UCH-1 (cell line): ENCODE measurements around a stretch of chr6.

GRCh38 chr6:13656187-13657472, 41.5 kb downstream of the NOL7 start:
- RRBS: no CpG with 5 or more reads among the region's 3 CpGs

GRCh38 chr6:13733033-13734100, 21.7 kb upstream of the RANBP9 start:
- RRBS: no CpG with 5 or more reads among the region's 19 CpGs

DNA sequence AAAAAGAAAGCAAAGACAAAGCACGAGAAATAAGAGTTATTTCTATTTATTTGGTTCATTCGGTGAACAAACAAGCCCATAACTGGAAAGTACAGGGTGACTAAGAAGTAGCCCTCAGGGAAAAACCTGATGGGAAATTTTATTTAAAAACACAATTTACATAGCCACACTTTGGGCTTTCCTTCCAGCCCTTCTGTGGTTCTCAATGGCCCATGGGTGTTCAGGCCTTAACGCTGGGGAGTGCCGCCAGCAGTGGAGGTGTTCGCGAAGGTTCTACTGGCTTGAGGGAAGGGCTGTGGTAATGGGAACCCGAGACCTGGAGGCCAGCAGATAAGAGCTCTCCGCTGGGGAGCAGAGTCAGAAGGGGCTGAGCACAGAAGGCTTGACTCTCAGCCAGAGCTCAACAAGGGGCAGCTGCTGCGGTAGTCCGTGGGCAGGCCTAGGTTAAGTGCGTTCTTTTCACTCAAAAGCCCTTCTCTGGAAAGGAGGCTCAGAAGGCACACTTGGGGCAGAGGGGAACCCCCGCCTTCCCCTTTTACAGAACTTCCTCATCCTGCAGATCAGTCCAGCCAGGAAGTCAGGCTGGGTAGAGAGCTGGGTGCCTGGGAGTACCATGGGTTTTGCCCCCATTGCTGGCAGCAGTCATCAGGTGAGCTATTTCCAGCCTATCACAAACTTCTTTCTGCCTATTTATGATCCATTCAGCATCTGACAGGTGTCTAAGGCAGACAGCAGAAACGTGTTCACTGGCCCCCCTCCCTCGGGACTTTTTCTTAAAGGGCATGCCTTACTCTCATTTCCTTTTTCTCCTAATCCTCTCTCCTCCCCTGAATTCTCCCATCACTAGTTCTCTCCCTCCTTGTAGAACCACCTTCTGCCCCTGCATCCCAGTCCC, 8.7 kb upstream of the CD83 start:
- RRBS: no CpG with 5 or more reads among the region's 14 CpGs

DNA sequence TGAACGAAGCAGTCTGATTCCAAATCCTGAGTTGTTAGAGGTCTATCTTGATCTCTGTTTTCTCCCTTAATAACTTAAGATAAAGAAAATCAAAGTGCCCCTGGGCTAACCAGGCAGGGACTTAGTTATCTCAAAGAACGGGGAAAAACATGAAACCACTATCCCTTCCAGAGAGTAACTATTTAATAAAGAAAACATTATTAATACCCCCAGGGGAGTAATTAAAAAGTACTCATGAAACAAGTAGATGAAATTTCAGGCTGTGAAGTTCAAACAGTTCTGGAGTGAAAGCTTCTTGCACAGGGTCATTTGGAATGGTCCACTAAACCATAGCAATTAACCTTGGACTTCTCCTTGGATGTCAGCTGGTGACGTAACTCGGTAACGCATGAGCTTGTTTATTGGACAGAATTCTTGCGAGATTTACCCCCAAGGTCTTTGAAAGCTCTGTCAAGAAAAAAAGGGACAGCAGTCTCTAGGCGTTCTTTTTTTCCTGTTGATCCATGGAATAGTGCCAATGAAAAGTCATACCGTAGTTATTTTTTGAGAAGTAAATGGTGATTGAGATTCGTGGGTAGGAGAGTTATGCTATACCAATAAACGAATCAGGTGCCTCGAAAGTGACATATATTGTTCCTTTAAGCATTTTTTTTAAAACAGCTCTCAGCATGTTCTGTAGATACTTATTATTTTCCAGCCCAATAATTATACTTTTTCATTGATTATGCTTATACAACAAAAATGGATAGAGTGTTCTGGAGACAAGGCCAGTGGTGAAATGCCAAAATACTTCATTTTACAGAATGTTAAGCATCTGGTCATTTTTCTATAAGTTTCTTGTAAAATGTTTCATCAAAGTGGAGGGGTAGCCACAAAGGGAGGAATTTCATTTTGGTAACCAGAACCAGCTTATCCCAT, 2.3 kb downstream of the CD83 start:
- RRBS: no CpG with 5 or more reads among the region's 11 CpGs

DNA sequence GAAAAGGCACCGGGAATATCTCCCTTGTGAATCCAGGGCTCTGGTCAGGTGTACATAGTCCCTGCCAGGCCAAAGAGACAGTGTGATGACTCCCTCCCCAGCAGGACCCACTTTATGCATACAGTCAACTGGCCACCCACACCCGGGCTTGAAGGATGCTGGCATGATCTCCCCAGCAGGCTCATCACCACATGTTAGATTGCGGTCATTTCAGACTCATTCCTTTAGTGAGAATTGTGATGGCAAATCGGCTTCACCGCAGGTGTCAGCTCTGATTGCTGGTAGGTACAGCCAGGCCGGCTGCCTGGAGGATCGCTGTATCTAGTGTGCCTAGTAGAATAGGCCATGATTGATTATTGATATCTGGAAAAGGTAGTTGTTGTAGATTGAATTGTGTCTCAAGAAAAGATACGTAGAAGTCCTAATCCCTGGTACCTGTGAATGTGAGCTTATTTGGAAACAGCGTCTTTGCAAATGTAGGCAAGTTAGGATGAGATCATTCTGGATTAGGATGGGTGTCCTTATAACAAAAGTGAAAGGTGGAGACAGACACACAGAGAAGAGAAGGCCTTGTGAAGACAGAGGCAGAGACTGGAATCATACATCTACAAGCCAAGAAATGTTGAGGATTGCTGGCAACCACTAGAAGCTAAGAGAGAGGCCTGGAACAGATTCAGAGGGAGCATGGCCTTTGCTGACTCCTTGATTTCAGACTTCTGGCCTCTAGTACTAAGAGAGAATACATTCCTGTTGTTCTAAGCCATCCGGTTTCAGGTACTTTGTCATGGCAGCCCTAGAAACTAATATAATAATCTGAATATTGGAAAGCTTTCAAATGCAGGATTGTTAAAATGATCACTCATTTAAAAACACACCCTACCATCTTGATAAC, 24.7 kb downstream of the CD83 start:
- RRBS: no CpG with 5 or more reads among the region's 10 CpGs

DNA sequence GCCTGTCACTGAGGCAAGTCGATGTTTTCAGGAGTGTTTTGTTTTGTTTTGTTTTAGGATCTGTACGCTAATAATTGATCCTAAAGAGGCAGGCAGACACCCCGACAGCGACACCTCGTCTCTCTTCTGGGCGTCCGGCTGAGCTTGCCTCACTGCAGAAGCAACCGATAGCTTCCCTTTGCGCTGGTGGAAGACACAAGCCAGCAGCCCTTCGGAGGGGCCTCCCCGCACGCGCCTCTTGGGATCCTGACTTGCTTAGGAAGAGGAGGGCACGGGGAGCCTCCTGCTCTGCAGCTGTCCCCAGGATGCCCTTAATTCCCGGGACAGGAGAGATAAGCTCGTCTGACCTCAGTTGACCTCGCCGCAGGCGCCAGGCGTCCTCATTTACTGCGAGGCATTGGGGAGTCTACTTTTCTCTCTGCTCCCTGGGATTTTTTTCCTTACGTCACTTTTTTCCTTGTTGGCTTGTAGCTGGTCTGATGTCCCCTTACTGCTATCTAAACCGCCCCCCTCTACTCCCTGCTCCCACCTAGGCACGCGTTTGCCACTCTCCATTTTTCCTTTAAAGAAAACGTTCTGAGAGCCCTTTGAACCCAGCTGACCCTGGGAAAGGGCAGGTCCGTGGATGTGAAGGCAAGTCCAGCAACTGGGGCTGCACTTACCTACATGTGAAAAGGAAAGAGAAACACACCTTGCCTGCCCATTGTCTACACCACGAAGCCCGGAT, 94.1 kb downstream of the CD83 start:
- RRBS: no CpG with 5 or more reads among the region's 29 CpGs

DNA sequence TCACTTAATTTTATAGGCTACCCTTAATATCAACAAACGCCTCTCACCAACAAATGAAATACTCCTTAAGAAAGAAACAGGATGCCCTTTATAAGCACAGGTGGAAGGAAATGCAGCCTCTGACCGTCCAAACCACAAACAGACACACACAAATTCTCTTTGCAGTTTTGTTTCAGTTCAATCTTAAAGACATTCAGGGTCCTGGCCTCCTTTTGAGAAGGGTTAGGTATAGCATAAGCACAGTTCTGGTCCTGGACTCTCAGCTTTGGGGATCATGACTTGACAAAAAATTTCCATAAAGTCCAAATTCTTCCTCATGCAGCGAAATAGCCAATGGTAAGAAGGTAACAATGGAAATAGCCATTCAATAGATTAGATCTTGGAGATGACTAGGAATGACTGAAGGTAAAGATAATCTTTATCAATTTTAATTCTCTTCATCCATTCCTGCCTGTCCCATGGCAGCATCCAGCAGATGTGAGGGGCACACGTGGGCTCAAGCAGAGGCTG, 123.8 kb downstream of the CD83 start:
- RRBS: no CpG with 5 or more reads among the region's 4 CpGs

DNA sequence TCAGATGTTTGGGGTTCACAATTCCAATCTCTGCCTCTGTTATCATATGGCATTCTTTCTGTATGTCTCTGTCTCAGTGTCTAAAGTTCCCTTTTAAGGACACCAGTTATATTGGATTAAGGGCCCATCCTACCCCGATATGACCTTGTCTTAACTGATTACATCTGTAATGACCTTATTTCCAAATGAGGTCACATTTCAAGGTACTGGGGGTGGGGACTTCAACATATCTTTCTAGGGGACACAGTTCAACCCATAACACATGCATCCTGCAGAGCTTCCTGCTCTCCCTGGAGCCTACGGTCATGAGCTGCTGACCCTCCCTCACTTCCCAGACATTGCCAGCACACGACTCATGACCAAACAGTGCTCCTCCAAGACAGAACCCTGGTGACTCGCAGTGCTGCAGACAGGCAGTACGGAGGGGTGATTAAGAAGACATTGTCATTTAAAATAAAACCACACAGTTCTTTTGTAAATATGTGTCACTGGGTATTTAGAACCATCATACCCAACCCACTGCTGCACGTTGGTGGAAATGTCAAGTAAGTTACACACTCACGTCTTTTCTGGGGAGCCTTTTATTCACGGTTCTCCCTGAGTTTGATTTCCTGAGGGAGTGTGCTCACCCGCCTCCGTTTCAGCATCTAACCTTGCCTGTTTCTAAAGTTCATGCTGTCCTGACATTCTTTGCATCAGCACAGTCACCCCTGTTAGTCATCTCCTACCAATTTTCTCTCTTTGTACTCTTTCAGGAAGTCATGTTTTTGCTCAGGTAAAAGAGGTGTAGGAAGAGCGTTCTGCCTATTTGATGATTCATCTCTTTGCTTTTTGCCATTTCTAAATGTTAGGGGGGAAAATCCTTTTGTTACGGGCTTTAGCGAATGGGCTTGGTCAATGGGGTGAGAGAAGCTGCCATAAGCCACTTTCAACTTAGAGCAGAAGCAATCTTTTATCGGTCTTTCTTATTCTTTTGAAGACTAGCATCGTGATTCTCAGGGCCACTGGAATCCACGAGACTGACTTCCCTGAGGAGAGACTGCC, 513.0 kb upstream of the JARID2 start:
- RRBS: no CpG with 5 or more reads among the region's 16 CpGs

DNA sequence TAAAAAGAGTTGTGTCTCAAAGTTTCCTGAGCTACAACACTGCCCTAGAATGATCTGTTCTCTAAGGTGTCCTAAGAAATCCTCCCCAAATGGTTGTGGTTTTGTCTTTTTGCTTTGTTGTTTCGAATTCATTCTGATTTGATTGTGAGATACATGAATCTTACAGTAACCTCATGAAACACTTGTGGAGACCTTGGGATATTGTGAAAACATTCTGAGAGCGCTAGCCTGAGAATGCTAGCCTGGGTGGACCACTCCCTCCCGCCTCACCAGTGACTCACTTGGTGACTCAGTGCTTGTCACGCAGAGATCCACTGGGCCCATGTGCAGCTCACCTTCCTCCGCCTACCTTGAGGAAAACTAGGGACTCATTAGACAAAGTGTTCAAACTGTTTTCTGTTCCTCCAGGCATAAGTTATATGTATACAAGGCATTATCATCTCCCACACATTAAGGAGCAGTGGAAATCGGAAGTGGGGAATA, 502.0 kb upstream of the JARID2 start:
- RRBS: no CpG with 5 or more reads among the region's 6 CpGs

DNA sequence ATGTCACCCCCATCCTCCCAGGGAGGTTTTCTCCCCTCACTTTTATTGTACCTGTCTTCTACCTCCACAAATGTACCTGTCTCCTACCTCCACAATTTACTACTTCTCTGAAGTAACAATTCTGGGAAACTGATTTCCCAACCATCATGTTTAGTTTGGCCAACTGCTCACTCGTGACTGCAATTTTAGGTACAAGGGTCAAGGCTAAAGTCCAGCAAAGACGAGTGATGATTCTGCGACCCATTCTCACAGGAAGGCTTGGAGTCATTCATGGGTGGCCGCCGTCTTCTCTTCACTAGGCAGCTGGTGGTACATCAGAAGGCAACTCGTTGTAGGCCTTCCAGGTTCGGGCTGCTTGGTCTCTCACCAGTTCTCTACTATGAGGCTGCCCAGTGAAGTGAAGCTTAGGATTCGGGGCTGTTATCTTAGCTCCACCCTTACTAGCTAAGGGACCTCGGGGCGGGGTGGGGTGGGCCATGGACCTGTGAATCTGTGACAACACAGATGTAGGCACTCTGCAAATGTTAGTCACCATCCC, 483.7 kb upstream of the JARID2 start:
- RRBS: no CpG with 5 or more reads among the region's 10 CpGs

- RRBS: no CpG with 5 or more reads among the region's 7 CpGs
Observed at GRCh38 chr6:14841976-14842351, 403.9 kb upstream of the JARID2 start.

- RRBS: no CpG with 5 or more reads among the region's 7 CpGs
Observed at GRCh38 chr6:14889623-14890003, 356.3 kb upstream of the JARID2 start.

DNA sequence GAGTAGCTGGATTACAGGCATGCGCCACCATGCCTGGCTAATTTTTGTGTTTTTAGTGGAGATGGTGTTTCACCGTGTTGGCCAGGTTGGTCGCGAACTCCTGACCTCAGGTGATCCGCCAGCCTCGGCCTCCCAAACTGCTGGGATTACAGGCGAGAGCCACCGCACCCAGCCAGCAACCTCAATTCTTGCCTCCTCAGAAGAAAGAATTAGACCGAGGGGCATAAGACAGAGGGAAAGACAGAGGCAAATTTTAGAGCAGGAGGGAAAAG, 259.8 kb upstream of the JARID2 start:
- RRBS: no CpG with 5 or more reads among the region's 9 CpGs

GRCh38 chr6:15247454-15248457, 1.9 kb downstream of the JARID2 start:
- RRBS: 3% methylated on average over 41 of the region's 78 CpGs

DNA sequence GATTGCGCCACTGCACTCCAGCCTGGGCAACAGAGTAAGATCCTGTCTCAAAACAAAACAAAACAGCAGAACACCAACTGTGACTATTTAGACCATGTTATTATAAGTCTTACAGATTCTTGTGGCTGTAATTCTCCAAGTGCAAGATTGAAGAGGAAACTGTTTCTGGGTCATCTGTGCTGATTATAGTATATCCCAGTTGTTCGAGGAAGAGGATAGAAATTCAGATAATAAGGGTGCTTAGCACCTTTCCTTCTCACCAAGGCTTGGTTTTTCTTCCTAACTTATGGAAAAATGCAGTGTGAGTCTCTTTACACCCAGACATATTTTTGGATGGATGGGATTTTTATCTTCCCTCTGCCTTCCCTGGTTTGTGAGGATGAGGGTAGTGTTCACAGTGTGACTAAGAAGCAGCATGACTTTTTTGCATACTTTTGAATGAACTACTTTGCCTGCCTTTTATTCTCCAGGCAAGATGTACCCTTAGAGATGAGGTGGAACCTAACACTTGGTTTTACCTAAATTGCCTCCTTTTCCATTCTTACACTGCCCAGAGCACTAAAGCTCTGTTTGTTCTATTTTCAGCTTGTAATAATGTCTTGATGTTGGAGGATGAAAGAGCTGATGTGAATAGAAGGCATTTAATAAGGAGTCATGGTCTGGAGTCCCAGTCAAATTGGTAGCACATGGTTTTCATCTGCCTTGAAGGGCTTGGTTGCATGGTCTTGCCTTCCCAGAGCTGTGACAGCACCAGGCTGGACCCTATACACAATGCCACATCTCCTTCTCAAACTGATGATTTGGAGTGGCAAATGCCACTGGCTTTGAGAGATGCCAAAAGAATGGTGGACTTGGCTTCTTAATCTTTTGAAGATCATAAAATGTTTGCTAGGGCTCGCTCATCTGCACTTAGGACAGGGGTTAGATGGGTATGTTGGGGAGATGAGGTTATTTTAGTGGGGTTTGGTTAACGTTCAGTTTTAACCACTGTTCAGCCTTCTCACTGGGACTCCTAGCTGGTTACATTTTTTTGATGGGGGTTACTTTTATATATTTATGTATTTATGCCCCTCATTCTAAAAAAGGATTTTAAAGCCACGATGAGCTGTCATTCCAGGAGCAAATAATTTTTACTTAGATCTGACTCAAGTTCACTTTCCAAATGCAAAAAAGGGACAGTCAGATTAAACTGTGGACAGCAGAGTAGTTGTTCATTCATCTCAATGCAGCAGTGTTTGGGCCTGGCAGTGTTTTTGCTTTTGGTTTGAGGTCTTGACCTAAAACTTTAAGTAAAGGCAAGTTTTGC, 13.3 kb downstream of the JARID2 start:
- RRBS: no CpG with 5 or more reads among the region's 5 CpGs

- RRBS: no CpG with 5 or more reads among the region's 5 CpGs
Observed at GRCh38 chr6:15264831-15265517, 19.1 kb downstream of the JARID2 start.

DNA sequence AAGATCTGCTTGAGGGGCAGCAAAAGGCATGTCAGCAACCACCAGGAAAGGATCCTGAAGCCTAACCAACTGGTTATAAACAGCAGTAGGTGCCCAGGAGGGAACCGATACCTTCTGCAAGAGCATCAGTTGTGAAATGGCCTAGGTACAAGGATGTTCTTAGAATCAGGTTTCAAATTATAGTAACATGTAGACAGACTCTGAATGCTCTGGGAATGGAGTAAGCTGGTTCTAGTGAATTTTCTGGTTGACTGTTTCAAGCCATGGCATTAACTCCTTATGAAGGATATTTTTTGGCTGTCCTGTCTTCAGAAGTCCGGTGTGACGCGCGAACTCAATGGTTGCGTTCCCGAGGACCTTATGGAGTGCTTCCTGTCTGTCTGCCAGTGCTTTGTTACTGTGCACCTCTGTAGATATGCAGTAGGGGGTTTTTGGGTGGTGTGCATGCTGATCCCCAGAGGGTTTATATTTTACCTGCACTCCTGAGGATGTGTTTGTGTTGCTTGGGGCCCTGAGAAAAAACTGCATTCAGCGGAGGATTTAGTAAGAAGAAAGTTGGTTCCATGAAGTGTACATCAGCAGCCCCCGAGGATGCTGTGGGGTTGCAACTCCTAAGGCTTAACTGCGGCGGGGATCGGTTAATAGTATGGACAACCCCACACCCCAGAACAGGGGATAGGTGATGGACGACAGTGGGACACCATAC, 21.6 kb downstream of the JARID2 start:
- RRBS: no CpG with 5 or more reads among the region's 13 CpGs

DNA sequence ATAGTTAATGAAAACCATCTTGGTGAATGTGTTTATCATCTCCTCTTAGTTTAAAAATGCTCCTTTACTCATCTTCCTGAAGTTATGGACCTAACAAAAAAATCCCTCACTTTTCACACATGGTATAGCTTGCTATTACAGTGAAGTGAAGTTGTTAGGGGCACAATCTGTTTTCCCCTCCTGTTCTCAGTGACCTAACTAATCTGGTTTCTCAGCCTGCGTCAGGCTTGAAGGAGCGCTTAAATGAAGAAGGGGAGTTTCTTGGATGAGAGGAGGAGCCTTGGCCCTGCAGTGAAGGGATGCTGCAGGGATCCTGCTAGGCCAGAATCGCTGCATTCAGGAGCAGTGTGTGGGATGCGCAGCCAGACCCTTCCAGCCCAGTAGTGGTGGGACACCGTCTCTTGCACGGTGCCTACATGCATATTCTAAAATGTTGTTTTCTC, 45.4 kb downstream of the JARID2 start:
- RRBS: no CpG with 5 or more reads among the region's 6 CpGs

DNA sequence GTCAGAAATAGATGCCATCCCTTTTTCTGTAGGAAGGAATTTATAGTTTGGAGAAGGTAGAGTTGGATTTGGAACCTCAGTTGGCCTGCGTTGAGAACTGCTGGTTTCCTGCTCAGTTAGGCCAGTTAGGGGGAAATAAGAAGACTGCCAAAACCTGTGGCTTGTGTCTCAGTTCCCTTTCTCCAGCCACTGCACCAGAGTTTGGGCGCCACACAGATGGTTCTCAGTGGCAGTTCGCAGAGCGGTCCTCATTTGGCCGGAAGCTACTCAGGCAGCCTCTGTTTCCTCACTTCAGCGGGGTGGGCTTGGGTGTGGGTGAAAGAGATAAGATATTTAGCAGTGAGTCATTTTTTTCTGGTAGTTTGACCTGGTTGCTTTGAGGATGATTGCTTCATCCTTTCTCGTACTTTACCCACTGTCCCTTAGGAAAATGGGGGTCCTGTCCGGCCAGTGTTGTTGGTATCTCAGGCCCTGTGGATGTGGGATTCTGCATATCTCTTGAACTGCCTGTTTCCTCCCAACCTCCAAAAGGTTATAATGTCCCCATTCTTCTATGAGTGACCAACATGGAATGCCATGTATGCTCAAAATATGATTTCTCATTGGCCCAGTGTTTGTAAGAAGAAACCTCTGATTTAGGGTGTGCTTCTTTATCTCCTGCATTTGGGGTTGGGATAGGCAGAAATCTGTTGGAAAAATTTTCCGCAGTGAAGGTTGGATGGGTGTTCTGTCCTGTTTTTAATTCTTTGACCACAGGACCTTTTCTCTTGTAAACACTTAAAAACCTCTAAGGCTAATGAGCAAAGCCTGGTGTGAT, 53.8 kb downstream of the JARID2 start:
- RRBS: no CpG with 5 or more reads among the region's 9 CpGs

DNA sequence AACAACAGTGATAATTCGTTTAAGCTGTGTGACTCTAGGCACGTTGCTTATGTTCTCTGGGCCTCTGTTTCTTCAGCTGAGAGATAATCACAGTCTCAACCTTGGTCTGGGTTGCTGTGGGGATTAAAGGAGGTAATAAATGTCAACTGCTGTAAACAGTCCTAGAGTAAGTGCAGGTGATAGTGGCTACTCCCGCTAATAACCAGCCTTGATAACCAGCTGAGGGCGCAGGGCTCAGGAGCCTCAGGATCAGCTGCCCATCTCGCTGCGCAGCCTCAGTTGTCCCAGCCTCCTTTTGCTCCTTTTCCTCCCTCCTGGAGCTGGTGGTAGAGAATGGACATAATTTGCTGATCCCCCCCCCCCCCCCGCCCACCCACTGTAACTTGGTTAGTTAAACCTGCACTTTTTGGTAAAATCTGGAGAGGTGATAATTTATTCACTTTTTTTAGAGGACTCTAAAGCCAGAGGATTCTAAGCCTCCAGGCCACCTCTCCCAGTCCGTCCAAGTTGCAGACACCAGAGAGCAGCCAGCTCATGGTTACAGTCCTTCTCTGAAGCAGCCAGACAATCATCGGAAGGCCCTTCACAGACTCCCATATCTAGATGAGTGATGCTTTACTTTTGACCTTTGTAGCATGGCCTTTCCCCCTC, 58.2 kb downstream of the JARID2 start:
- RRBS: no CpG with 5 or more reads among the region's 9 CpGs